Subcutaneous preadipocyte (primary cell): ENCODE measurements around the genes OVCH2 and LMO1.

DNA sequence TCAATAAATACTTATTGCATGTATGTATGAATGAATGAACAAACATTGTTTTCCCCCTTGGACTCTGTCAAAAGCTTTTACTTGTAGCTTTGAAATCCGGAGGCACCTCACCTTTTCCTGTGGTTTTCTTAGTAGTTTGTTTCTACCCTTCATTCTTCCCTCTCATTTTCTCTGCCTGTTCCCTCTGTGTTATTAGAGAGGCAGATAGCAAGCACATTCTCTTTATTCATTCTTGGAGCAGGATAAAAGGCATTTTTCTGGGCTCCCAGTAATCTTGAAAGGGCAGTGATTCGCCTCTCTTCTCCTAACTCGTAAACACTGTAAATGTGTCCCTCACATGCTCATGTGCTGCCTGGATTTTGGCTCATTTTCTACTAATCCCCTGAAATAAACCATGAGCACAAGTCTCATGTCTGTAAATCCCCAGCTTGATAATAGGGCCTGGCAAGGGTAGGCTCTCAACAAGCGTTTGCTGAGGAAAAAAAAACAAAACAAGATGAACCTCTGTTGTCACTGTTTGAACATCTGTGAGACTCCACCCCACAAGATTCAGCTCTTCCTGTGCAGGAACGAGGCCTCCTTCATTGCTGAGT lies 4.3 kb upstream of the CYB5R2 start:
- CAGE, long polyA plus RNA = no peak

DNA sequence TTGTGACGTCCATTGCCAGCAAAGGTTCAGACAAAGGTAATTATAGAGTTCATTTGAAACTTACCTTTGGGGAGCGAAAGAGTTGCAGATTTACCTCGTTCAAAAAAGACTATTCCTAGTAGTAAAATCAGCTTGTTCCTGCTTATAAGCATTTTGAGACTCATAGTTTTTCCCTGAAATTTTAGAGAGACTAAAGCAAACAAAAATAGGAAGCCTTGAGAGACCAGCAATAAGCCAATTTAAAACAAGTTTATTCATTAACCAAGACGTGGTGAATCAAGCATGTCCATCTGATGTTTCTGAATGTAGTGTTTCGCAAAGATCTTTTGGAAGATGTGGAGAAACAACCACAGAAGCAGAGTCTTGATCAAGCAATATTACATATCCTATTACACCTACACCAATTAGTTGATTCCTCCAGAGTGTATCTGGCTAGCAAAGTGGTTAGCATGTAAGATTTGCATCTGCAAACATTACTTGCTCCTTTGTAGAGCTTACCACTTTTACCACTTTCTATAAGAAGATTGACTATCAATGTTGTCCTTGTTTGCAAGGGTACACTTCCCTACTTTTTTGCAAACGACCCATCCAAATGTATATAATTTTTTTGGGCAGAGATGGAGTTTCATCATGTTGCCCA lies at the start of gene OVCH2:
OVCH2 (minus strand) TSS at position 235 of the 640 bp plus-strand sequence.
- CAGE, long polyA plus RNA = no peak

DNA sequence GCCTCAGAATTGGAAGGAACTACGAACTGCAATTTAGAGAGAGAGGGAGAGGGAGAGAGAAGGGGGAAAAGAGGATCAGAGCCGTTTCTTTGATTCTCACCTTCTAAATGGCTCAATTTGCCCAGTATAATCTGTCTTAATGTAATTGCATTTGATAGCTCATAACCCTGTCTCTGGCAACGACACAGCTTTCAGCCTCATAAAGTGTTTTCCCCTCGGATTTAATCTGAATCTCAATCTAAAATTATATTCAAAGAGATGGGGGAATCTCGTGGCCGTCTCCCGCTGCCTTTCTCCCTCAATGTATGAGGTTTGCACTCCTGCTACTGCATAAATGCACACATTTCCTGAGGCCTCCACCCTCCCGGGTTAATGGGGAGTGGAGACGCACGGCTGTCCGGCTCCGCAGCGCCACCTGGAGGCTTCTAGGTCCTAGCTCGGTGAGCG lies at the start of gene LMO1:
LMO1 (minus strand) TSS at position 307 of the 447 bp plus-strand sequence.
- CAGE, long polyA plus RNA = no peak

GRCh38 chr11:8267729-8268084 lies 4.0 kb upstream of the LMO1 start:
- CAGE, long polyA plus RNA = no peak

GRCh38 chr11:8562219-8562870 lies 31.7 kb downstream of the STK33 start:
- CAGE, long polyA plus RNA = no peak

- CAGE, long polyA plus RNA = no peak
Measured at GRCh38 chr11:8662692-8663817, 19.4 kb downstream of the TRIM66 start.

DNA sequence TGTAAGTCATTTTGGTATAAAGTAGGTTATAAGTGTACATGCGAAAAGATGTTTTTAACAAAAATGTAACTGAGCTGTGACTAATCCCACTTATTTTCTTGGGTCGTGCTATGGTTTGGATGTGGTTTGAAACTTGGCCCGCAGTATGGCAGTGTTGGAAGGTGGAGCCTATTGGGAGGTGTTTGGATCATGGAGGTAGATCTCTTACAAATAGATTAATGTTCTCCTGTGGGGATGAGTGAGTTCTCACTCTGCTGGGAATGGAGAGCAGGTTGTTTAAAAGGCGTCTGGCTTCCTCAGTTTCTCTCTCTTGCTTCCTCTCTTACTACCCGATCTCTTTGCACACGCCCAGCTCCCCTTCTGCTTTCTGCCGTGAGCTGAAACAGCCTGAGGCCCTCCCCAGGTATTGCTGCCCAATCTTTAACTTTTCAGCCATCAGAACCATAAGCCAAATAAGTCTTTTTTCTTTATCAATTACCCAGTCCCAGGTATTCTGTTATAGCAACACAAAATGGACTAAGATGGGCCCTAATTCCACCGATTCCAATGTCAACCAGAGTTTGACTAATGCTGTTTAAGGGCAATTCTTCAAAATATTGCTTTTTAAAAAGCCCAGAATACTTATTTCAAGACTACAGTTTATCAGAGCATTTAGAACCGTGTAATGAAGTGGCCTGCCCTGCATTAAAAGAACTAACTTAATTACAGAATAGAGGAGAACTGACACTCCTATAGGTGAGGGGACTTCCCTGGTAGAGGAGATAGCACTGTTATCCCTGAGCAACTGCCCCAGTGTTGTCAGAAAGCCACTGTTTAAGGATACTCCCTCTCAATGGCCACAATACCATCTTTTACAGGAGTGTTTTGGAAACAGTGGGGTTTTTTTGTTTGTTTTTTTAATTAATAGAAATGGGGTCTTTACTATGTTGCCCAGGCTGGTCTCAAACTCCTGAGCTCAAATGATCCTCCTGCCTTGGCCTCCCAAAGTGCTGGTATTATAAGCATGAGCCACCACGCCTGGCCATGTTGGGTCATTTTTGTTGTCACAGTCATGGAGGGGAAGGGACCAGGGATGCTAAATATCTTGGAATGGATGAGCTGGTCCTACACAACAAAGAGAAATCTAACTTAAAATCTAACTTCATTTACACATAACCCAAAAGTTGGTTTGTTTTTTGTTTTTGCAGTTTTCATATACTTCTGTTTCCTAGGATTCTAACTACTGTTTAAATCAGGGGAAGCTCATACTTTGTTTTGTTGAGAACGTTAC lies 7.6 kb downstream of the RPL27A start:
- CAGE, long polyA plus RNA = no peak

GRCh38 chr11:8733670-8734318 lies 51.2 kb downstream of the RPL27A start:
- CAGE, long polyA plus RNA = no peak

GRCh38 chr11:9004384-9004659 lies 521 bp upstream of the NRIP3 start:
- CAGE, long polyA plus RNA = no peak

DNA sequence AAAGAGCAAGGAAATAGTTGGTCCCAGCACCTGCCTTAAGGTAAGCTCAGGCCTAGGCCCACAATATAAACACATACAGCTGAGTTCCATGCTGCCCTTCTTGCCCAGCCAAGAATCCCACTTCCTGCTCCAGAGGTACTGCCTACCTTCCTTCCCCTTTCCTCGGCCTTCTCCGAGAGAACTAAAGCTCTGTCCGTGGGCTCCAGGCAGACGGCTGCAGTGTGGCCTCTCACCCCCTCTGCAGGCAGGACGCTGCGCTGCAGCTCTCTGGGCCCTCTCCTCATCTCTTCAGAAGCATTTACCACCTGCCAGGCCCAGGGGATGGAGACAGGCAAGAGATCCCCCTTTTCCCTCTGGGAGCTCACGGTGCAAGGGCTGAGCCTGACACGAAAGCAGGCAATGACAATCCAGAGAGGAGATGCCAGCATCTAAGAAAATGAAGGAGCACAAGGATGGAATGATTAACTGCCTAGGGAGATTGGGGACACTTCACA lies 46.3 kb upstream of the SCUBE2 start:
- CAGE, long polyA plus RNA = no peak

GRCh38 chr11:9274713-9275331 lies 9.7 kb upstream of the DENND5A start:
- CAGE, long polyA plus RNA = no peak

DNA sequence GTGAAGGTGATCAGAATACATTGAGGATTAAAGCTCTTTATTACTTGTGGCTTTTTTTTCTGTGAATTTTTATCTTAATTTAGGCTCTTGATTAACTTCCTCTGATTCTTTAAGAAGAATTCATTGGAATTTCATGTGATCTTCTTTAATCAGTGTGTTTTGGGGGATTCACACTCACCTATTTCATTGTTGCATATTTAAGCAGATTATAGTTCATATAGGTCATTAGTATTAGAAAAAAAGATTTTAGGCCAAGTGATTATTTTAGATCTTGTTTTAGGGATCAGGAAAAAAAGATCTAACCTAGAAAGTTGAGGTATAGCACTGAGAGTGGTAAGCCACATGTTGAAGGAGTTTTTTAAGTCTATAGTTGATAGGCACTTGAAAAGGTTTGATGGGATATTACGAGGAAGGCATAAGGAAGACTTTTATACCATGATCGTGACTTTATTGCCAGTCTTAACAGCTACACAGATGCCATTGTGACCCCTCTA lies 26.0 kb downstream of the IPO7 start:
- CAGE, long polyA plus RNA = no peak

- CAGE, long polyA plus RNA = no peak
Measured at GRCh38 chr11:9459713-9460474, 918 bp upstream of the ZNF143 start.

DNA sequence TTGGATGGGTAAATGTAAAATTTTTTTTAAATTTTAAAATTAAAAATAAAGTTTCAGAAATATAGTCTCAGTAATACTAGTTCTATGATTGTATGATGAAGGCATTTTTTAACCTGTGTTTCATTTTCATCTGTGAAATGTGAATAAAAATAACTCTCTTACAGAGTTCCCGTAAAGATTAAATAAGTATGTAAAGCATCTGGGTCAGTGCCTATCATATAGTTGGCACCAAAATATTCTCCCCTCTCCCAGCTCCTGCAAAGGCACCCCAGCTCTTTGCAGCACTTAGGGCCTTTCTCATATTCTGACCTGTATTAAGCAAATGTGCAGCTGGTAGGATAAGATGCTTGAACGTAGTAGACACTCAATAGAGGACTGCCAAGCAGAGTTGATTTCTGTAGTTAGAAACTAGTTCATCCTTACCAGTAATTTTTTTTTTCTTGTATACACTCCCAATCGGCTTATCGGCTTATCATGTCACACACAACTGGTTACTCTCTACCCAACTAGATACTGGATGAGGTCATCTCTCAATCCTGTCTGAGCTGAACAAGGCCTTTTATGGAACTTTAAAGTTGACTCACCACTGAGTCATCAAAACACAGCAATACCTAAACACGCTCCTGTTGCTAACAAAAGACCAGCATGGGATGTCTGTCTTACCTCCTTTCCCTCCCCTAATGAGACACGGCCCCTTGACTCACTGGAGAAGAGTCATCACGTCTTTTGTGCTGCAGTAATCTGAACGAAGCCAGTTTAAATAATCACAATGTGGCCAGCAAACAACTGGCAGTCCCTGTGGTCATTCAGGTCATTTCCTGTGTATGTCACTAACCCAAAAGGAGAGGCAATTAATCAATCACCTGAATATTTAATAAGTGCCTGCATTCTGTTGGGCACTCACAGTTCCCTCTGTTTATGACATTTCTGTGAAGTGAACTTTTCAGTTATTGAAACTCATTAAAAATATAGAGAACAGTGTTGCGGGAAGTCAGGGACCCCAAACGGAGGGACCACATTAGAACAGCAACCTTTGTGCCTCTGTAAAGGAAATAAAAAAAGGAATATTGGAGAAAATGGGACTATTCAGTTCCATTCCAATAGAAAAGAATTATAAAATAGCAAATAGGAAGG lies 7.5 kb upstream of the WEE1 start:
- CAGE, long polyA plus RNA = no peak

DNA sequence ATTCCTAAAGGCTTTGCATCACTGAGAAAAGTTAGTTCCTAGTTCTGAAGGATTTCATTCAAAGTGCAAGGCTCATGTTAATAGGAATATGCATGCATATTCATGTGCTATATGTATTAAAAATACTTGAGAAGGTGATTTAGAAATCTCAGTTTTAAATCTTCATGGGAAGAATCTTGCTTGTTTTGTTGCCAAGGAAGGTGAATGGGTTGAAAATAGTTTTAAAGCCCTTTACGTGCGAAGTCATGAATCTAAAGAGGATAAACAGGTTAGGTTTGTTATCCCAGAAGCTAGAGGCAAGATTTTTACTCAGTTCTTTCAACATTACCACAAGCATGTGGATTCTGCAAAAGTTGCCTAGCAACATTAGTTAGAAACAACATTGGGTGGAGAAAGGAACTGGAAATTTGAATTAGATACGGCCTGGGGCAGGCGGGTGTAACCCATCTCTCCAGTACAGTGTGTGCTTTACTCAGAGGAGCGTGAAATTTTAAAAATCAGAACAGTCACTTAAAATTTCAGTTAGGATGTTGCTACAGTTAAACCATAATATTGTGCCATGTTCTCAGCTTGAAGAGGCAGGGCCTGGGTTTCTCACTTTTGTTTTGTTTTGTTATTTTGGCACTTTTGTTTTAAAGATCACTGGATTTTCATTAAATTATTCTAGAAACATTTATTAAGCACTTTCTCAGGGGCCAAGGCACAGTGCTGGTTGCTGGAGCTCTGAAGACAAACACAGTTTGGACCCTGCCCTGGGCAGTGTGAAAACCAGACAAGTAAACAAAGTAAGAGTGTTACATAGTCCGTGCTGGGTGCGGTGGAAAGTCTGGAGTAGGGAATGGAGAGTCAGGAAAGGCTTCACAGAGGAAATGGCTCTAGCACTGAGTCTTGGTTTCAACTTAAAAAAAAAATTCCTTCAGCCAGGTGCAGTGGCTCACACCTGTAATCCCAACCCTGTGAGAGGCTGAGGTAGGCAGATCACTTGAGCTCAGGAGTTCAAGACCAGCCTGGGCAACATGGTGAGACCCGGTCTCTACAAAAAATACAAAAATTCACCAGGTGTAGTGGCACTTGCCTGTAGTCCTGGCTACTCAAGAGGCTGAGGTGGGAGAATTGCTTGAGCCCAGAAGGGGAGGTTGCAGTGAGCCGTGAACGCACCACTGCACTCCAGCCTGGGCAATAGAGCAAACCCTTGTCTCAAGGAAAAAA lies 4.4 kb upstream of the WEE1 start:
- CAGE, long polyA plus RNA = no peak

GRCh38 chr11:9569859-9570135 lies 3.7 kb upstream of the WEE1 start:
- CAGE, long polyA plus RNA = no peak

DNA sequence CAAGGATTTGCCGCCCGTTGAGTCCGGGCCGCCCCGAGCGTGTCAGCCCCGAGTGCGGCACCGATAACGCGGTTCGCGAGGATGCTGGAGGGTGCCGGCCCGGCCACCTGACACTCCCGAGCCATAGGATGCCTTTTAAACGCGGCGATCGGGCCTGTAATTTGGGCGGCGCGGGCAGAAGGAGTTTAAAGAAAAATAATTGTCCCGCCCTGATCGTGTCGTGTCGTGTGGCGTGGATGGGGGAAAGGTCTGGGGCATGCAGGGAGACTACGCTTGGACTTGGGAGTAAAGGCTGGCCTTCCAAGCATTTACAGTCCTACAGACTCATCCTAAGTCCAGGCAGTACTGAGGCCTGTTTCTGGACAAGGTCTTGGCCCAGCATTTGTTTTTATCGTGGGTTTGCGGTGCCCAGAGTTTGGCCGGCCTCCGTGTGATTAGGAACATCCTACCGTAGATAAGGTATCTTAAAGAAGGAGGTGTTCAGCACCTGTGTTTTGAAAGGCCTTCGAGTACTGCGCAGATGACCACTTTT lies 1.4 kb downstream of the WEE1 start:
- CAGE, long polyA plus RNA = no peak

- CAGE, long polyA plus RNA = no peak
Measured at GRCh38 chr11:9681272-9682266, 17.7 kb downstream of the SWAP70 start.

DNA sequence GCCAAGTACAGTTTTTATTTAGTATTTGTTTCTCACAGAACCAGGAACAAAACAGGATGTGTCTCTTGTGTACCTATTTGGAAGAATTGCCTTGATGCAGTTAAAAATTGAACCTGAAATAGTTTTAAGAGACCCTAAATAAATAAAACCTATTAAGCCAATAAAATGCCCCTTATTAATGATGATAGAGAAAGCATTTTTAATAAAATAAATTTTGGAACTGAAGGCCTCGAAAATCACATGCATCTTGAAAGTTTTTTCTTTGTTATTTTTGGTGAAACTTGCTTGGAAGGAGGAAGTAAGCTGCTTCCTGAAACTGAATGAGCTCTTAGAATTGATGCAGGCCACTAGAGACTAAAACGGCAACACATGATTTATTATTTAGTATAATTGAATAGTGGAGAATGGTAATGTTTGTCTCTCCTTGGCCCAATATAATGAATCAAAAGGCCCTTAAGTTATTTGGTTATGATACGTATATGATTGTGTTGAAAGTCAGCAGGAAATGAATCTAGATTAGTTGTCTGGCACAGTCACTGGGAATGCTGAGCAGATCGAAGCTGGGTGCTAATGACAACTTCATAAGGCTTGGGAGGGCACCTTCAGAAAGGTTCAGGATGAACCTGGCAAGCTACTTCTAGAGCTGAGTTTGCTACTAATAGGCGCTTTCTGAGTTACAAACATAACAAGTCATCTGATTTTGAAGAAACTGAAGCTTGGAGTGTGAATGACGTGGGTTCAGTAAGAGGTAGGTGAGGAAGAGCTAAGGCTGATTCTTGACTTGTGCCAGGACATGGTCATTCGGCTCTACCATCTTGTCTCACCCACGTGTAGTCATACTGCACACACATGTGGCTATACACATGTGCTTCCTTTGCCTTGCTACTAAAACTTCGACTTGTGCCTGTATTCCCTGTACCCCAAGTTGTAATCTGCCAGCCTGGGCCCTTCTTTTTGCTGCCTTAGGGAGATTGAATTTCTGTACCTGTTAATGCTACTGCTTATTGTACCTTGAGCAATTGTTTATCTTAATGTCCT lies 56.2 kb downstream of the SWAP70 start:
- CAGE, long polyA plus RNA = no peak

GRCh38 chr11:10350486-10350999 lies 45.7 kb downstream of the ADM start:
- CAGE, long polyA plus RNA = no peak